M059J (cell line): ENCODE measurements around a stretch of chr3.

- RAMPAGE, long total RNA = no peak
Measured at GRCh38 chr3:102102248-102102789, 253.0 kb downstream of the NFKBIZ start.

GRCh38 chr3:102141476-102142373 is 292.4 kb downstream of the NFKBIZ start:
- RAMPAGE, long total RNA = no peak

GRCh38 chr3:104160435-104160915 is 1206.2 kb upstream of the ALCAM start:
- RAMPAGE, long total RNA = no peak

GRCh38 chr3:104547925-104548236 is 818.8 kb upstream of the ALCAM start:
- RAMPAGE, long total RNA = no peak

- RAMPAGE, long total RNA = no peak
Measured at GRCh38 chr3:104909703-104910294, 456.9 kb upstream of the ALCAM start.

- RAMPAGE, long total RNA = no peak
Measured at GRCh38 chr3:105504269-105504879, 137.7 kb downstream of the ALCAM start.

- RAMPAGE, long total RNA = no peak
Measured at GRCh38 chr3:105524200-105524622, 157.5 kb downstream of the ALCAM start.

- RAMPAGE, long total RNA = no peak
Measured at GRCh38 chr3:105532287-105532808, 165.6 kb downstream of the ALCAM start.

DNA sequence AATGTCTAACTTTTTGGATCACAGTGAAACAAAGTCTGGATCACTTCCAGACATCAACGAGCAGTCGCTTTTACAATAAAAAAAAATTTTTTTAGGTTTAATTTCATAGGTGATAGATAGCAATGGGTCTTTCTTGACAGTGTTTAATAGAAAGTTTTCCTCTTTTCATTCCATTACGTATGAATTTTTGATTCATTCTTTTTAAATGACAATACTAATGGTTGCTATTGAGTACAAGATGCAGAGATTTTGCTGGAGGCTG is 212.6 kb downstream of the CBLB start:
- RAMPAGE, long total RNA = no peak

- RAMPAGE, long total RNA = no peak
Measured at GRCh38 chr3:105801432-105801866, 67.4 kb downstream of the CBLB start.

- RAMPAGE, long total RNA = no peak
Measured at GRCh38 chr3:106176688-106177278, 308.0 kb upstream of the CBLB start.

- RAMPAGE, long total RNA = no peak
Measured at GRCh38 chr3:106256473-106256957, 387.7 kb upstream of the CBLB start.

DNA sequence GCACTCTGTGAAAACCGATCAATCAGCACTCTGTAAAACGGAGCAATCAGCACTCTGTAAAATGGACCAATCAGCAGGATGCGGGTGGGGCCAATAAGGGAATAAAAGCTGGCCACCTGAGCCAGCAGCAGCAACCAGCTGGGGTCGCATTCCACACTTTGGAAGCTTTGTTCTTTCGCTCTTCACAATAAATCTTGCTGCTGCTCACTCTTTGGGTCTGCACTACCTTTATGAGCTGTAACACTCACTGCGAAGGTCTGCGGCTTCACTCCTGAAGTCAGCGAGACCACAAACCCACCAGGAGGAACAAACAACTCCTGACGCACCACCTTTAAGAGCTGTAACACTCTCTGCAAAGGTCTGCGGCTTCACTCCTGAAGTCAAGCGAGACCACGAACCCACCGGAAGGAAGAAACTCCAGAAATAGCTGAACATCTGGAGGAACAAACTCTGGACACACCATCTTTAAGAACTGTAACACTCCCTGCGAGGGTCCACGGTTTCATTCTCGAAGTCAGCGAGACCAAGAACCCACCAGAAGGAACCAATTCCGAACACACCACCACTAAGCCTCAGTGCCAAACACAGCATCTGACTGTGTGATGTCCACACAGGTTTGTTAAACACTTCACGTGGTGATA is 378.1 kb upstream of the CCDC54 start:
- RAMPAGE, long total RNA = no peak

- RAMPAGE, long total RNA = no peak
Measured at GRCh38 chr3:107208039-107208673, 169.1 kb upstream of the CCDC54 start.

DNA sequence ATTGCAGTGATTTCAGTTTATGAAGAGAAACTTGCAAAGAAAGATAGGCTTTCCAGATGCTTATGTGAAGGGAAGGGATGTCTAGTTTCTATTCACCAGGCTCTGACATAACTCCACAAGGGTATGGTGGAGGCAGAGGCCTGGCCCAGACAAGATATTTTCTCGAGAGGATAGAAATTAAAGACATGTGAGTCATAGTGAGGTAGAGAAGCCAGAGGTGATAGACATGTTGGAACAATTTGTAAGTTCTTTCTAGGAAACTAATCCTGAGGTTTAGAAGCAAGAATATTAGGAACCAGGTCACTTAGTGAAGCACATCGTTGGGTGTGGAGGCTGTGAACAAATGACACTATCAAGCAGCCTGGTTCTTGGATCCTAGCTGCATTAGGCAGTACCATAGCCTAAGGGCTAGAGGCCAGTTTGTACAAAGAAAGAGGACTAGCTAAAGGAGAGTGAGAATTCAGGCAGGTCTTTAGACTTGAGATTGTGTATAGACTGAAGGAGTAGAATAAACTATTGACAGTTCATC is 177.0 kb downstream of the BBX start:
- RAMPAGE, long total RNA = no peak

- RAMPAGE, long total RNA = no peak
Measured at GRCh38 chr3:108006178-108006778, 84.6 kb downstream of the CD47 start.

DNA sequence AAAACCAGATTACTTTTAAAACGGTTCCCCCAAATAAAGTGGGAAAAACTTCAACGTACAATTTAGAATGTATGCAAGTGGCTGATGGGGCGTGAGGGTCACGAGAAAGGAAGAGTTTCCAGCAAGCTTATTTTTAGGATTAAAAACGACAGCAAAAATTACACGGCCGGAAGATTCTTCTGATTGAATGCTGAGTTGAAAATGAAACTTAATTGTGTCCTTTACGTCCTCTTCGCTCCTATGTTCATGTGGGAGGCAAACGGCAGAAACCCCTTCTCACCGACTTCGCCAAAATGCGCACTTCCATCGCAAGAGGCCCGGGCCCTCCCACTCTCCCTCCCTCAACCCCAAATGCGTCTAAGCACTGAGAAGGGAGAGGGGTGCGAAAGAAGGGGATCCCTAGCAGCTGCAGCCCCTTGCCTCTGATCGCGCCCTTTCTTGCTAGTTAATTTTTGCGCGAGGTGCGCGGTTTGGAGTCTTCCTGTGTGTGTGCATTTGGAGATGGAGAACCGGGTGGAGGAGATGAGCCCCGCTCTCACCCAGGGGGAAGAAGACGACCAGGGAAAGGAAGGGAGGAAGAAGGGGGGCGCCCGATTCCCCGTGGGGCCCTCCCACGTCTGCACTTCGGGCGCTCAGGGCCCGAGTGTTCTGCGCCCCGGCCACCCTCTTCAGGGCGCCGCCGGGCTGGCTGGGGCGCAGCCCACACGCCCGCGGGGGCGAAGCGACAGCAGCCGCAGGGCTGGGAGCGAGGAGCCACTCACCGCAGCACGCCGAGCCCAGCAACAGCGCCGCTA is 532 bp downstream of the CD47 start:
- RAMPAGE, long total RNA = no peak

DNA sequence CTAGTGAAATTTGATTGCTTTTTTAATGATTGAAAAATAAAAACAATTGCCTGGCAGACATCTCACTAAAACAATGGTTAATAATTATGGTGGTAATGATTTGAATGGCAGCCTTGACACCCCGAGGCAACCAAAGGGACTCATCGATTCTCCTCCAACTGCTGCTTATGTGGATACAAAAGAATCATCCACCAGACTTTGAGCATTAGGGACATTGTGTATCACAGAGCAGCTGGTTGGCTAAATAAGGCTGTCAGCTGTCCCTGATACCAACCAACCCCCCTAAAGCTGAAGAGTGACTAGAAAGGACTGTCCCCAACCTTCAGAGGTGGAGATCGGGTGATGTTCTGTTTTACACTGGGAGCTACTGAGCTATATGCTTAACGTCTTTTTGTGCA is 1.7 kb upstream of the CD47 start:
- RAMPAGE, long total RNA = no peak

- RAMPAGE, long total RNA = no peak
Measured at GRCh38 chr3:108127144-108127697, 36.4 kb upstream of the CD47 start.

DNA sequence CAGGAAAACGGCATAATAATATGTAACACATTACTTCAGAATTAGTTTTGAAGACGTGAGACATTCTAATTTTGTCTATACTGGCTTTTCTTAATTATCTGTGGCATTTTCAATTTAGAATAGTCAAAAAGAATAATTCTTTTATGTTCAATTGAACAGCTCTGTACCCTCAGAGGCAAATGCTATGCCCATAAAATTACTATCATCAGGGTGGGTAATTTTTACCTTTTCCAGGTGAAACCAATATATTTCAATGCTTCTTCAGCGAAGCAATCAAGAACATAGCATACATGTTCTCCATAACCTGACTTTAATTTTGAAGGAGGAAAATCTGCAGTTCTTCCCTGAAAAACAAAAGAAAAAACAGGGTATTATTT is 3.9 kb downstream of the IFT57 start:
- RAMPAGE, long total RNA = no peak